Tibial artery (tissue), 1 donor: ENCODE results near the gene TCF20.

DNA sequence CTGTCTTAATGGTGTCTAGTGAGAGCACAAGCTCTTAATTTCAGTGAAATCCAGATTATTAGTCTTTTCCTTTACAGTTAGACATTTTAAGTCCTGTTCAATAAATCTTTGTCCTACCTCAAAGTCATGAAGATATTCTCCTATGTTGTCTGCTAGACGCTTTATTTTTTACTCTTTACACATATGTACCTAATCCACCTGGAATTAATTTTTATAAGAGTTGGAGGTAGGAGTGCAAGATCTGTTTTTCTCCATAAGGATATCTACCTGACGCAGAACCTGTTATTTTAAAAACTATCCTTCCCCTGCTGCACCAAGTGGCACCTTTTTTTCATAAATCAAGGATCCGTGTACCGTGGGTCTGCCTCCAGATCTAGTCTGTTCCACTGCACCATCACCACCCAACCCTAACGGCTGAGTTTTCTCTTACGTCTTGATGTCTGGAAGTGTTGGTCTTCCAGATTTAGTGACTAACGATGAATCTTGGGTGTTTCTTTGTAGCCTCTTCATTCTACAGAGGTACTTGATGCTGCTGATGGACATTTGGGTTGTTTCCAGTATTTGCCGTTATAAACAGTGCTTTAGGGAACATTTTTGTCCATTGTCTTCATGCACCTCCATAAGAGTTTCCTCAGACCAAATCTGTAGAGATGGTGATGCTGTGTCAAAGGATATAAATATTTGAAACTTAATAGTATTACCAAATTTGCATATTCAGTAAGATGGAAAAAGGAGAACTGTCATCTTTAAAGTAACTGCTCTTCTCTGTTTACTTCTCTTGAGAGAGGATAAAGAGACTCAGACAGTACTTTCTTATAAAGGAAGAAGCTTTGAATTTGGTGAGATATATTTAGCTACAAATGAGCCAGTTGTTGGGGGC is 26.5 kb downstream of the SHISA8 start:
- PRO-cap: no peak

DNA sequence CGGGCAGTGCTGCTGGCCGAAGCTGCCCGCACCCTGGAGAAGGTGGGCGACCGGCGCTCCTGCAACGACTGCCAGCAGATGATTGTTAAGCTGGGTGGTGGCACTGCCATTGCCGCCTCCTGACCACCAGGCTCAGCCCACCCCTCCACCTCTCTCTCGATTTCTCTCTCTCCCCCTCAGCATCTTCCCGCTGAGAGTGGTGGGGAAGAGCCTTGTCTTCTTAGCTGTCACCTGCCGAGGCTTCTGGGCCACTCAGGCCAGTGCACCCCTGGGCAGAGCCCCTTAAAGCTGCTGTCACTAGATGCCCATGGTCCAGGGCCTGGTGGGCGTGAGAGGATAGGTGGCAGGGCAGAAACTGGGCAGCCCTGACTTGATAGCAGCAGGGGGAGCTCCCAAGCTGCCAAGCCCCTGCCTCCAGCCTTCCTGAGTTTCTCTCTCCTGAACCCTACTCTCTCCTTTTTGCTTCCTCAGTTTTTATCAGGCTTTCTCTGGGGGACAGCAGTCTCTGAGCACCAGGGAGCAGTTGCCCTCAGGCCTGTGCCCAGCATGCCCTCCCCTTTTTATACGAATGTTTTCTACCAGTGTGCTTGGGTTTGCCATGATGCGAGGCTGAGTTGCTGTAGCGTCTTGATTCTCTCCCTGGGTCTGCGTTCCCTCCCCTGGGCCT is 9.2 kb downstream of the SHISA8 start:
- PRO-cap: no peak

- PRO-cap: no peak
Observed at GRCh38 chr22:41983314-41983967, 14.2 kb downstream of the SEPTIN3 start.

DNA sequence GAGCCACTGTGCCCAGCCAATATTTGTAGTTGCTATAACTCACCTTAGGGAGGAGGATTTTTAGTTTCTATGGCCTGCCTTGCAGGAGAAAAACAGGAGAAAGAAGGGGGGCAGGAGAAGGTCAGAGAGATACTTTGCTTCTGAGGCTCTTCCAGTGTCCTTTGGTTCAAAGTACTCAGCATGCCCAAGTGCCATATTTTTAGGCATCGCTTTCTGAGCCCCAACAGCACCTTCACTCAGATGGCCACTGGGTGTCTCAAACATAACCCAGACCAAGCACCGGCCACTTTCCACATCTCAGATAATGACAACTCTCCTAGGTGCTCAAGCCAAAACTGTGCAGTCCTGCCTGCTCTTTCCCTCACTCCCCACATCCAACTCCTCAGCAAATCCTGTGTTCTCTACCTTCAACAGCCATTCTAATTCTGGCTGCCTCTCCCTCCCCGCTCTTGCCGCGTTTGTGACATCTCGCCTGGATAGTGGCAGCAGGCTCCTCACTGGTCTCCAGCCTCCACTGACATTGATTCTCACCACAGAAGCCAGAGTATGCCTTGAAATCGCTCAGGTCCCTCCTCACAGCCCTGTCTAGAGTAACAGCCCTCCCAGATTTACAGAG is 1.5 kb upstream of the PHETA2 start:
- PRO-cap: no peak

GRCh38 chr22:42142604-42143644 is 12.3 kb upstream of the CYP2D6 start:
- PRO-cap: no peak

GRCh38 chr22:42256104-42256579 is 14.3 kb downstream of the TCF20 start:
- PRO-cap: no peak

- PRO-cap: no peak
Observed at GRCh38 chr22:42262975-42263669, 7.3 kb downstream of the TCF20 start.

GRCh38 chr22:42270106-42271062 is at the start of gene TCF20:
TSS of gene TCF20 (minus strand) at chr22:42270653.
- PRO-cap: unidirectional peak, minus-strand start at chr22:42270634

- PRO-cap: unidirectional peak, minus-strand start at chr22:42326921
Observed at GRCh38 chr22:42326695-42327221, 56.3 kb upstream of the TCF20 start.

GRCh38 chr22:42348118-42348639 is 77.7 kb upstream of the TCF20 start:
- PRO-cap: no peak

GRCh38 chr22:42375866-42376518 is 56.2 kb downstream of the NFAM1 start:
- PRO-cap: no peak

DNA sequence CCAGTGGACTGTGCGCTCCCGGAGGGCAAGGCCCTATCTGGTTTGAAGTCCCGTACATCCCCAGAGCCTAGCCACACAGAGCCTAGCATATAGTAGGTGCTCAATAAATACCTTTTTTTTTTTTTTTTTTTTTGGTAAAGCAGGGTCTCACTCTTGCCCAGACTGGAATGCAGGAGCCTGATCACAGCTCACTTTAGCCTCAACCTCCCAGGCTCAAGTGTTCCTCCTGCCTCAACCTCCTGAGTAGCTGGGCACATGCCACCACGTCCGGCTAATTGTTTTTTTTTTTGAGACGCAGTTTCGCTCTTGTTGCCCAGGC is 700 bp upstream of the CYB5R3 start:
- PRO-cap: no peak

DNA sequence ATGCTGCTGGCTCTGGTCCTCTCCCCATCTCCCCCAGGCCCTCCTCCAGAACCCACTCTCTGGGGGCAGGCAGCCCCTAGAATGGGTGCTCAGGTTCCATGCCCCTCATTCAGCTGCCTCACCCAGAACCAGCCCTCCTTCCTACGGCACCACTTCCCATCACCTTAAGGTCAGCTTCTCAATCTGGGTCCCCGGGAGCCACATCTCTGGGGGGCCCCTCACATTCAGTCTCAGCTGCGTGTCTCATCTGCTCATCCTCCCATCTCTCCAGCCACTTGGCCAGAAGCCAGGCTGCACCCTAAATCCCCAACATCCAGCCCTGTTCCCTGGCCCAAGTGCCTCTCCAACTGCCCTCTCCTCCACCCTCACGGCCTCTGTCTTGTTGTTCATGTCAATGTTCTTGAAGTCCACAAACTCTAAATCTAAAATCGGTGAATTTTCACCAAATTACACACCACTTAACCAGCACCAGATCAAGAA is 34.0 kb downstream of the A4GALT start:
- PRO-cap: no peak

DNA sequence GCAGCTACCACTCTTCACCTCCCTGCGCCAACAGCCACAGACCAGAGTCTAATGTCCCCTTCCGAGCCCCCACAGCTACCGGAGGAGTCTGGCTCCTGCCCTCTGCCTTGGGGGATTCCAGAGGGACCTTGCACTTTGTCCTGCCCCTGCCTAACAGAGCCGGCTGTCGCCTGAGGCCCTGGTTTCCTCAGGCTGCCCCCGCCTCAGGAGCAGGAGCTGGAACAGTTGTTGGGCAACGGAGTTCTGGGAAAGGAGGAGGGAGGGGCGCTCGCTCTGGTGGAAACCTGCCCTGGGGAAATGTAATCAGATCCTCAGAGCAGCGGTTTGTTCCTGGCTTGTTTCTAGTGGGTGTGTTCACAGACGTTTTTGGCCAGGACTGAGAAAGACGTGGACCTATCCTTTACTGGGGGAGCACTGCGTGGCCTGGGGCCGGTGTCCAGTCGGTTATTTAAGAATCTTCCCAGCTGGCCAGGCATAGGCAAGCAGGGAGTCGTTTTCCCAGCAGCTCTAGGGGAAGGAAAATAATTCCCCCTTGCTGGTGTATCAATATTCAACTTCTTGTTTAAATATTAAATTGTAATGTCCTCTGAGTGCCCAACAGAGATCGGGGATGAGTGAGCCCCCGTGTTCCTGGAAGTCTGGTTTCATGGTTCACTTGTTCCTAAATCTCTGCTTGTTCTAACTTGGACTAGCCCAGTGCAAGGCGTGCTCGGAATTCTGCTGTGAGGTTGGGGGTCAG is 32.2 kb downstream of the A4GALT start:
- PRO-cap: bidirectional peak, plus-strand start at position 451 of the sequence, minus-strand start at position 205 of the sequence

- PRO-cap: no peak
Observed at GRCh38 chr22:42699077-42699859, 21.4 kb downstream of the A4GALT start.

DNA sequence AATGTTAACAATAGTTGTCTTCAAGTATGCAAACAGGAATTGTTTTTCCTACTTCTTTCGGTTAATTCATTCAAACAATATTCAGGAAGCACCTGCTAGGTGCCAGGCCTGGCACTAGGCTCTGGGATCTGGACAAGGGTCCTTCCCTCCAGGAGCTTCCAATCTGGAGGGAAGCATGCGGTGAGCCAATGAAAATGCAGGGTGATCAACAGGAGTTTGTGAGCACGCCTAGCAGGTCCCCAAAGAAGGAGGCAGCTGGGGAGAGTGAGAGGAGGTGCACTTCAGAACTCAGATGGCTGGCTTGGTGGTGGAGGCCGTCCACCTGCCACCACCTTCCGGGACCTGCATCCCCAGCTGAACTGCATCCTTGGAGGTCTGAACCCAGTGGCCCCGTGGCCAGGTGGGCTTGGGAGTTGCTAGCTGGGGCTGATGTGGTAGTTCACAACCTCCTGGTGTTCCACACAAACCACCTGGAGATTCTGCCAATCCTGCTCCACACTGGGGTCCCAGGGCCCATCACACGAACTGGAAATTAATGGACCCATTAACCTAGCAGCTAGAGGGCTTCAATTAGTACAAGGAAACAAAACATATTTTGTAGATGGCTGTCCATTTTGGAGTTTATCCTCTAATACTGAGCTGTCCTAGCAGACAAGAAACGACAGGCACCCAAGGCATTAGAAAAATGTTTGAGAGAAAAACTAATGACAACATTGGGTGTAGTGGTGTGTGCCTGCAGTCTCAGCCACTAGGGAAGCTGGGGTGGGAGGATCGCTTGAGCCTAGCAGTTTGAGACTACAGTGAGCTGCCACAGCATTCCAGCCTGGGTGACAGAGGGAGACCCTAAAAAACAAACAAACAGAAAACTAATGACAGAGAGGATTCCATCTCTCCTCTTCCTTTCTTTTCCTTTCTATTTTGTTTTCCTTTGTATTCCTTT is 1.8 kb downstream of the A4GALT start:
- PRO-cap: unidirectional peak, plus-strand start at position 811 of the sequence

GRCh38 chr22:42753014-42753213 is 32.2 kb upstream of the A4GALT start:
- PRO-cap: no peak

GRCh38 chr22:42791615-42792128 is 65.4 kb downstream of the ARFGAP3 start:
- PRO-cap: no peak

- PRO-cap: no peak
Observed at GRCh38 chr22:42797050-42797570, 60.0 kb downstream of the ARFGAP3 start.

GRCh38 chr22:42889119-42889886 is 32.2 kb upstream of the ARFGAP3 start:
- PRO-cap: no peak